Neural crest cell (in vitro differentiated cells): ENCODE measurements around the genes TAMM41, RAF1 and RPL32.

GRCh38 chr3:11367020-11367861 lies 95.0 kb downstream of the ATG7 start:
- PRO-cap = bidirectional peak, plus-strand start at chr3:11367379, minus-strand start at chr3:11367241

DNA sequence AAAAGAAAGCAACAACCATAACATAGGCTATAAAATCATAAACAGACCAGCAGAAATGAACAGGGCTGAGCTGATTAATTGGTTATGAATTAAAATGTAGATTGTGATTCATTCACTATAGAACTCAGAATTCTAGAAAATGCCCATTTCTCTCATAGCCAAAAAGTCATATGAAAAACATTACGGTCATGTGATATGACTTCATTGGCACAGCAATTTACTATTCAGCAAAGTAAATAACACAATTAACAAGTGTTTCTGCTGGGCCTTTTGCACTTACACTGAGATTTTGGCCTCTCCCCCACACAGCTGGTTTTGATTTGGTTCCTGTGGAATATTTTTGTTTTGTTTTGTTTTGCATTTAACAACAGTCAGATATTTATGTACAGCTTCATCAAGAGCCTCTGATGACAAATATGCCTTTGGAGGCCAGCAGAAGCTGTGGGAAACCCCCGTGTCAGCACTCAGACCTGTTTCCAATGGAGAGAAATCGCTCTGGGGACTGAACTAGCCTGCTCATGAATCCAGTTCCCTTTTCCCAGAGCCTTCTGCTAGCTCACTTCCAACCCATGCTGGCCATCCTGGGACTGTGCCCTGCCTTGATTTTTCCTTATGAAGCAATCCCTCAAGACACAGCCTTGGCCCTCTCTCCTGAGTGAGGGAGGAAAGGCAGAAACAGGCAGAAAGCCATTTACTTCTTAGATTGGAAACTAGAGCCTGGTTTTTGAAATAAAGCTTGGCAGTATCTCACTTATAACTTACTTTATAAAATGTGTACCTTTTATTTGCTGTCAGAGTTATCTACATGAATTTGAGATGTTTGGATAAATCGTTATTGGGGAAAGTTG lies 161.9 kb downstream of the ATG7 start:
- PRO-cap = no peak

- PRO-cap = bidirectional peak, plus-strand start at chr3:11600641, minus-strand start at chr3:11600587
Observed at GRCh38 chr3:11600346-11601115, 43.2 kb downstream of the VGLL4 start.

GRCh38 chr3:11642375-11643217 lies 1.1 kb downstream of the VGLL4 start:
- PRO-cap = bidirectional peak, plus-strand start at chr3:11642942, minus-strand start at chr3:11642866

- PRO-cap = no peak
Observed at GRCh38 chr3:11704841-11705463, 61.2 kb upstream of the VGLL4 start.

DNA sequence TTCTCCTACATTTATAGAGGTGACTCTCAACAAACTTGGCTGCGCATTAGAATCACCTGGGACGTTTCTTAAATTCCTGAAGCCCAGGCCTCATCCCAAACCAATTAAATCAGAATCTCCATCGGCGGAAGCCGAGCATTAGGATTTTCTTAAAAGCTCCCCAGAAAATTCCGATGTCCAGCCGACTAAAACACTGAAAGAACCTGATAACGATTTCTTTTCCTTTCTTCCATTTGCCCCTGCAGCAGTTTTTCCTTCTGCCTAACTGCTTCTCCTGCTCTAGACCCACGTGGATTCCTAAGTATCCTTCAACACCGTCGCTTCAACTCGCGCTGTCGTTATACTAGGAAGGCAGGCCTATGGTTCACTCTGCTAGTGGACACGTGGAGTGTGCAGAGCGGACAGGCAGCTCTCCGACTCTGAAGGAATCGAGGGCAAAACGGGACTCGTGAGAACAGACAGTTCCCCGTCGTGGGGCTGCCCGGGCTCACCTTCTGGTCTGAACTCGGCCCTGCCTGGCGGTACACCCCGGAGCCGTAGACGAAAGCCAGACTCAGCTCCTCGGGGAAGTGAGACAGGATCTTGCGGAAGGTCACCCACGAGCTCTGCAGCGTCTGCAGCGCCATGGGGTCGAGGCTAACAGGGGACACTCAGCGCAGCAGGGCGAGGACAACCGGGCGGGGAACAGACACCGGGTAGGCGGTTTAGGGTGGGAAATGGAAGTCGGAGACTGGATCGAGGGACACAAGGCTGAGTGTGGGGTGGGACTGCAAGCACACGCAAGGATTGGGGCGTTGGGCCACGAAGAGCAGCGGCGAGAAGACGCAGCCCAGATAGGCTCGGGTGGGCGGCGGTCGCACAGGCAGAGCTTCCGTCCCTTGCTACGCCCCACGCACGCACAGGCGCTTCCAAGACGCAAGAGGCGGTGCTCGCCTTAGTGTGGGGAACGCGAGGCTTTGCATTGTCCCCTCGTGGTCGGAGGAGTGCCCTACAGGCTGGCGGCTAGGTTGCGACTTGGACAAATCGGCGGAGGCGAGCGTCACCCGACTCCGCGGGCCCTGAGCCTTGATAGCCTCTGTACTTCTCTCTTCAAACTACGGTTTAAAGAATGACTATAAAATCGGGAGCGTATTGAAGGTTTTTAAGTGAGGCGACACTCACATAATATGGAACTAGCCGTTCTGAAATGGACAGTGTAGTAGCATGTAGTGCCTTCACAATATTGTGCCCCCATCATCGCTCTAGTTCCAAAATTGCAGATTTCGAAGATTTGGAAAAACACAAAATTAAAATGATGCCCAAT lies at the start of gene TAMM41:
TSS of gene TAMM41 (minus strand) at position 875 of the 1,303 bp plus-strand sequence.
- PRO-cap = bidirectional peak, plus-strand start at position 367 of the sequence, minus-strand start at position 334 of the sequence; bidirectional peak, plus-strand start at position 1,005 of the sequence, minus-strand start at position 835 of the sequence

DNA sequence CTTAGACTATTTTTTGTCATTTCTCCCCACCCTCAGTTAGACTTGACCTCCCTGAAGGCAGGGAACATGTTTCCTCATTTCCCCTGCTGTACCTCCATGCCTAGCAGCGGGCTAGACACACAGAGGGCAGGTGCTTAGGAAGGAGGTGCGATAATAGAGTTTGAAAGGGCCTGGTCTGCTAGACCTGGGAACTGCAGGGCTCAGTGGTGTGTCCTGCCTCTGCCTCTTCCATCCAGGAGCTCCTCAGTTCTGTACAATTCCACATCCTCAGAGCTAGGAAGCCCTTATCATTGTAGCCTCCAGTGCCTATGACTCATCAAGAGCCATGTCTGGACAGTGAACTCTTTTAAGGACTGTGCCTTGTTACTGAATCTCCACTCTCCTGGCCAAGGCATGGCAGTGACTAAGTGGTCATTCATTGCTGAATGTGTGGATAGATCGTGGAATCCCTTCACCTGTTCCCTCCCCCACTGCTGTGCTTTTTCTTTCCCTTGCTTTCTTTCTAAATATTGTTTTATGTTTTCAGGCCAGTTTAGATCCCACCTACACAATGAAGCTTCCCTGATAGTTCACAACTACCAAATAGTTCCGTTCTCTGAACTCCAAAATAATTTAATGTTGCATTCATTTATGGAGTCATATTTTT lies 2.9 kb downstream of the TIMP4 start:
- PRO-cap = no peak

- PRO-cap = no peak
Observed at GRCh38 chr3:12183390-12183665, 24.6 kb upstream of the TIMP4 start.

GRCh38 chr3:12184176-12184693 lies 25.5 kb upstream of the TIMP4 start:
- PRO-cap = no peak

GRCh38 chr3:12224688-12225283 lies 64.1 kb upstream of the PPARG start:
- PRO-cap = no peak

GRCh38 chr3:12229915-12230388 lies 58.9 kb upstream of the PPARG start:
- PRO-cap = no peak

- PRO-cap = no peak
Observed at GRCh38 chr3:12405734-12406425, 78.4 kb upstream of the TSEN2 start.

- PRO-cap = no peak
Observed at GRCh38 chr3:12489659-12490117, 5.4 kb downstream of the TSEN2 start.

DNA sequence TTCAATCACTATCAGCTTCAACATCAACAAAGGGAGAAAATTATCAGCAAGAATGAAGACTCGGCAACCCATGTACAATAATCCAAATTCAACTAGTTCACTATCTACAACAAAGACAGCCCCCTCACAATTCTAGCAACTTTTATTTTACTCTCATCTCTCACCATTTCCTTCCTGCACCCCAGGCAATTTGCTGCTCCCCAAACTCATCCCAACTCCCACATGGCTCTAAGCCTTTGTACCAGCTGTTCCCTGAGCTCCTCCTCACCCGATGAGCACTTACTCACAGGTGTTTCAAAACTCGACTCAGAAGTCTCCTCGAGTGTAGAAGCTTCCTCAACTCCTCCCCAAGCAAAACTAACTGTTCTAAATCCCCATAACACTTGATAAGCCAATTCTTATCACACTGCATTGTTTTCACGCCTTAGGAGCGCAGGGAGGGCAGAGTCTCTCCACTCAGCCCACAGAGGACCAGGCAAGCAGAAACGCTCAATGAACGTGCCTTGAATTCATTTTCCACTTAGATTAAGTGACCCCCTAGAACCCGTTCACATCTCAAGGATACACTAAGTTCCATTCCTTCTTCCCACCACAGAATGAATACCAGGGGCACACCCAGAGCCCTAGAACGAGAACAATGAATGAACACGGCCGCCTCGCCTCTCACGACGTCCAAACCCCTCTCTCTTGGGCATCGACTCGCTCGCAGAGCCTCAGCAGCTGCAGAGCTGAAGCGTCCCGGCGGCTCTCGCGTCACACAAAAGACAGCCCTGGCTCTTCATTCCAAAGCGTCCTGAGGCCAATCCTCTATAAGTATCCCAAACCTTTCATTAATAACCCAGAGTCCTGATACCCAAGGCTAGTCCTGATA lies 1.2 kb downstream of the RAF1 start:
- PRO-cap = bidirectional peak, plus-strand start at position 455 of the sequence, minus-strand start at position 240 of the sequence; bidirectional peak, plus-strand start at position 841 of the sequence, minus-strand start at position 643 of the sequence

- PRO-cap = bidirectional peak, plus-strand start at chr3:12663702, minus-strand start at chr3:12663389; bidirectional peak, plus-strand start at chr3:12663876, minus-strand start at chr3:12663841; bidirectional peak, plus-strand start at chr3:12664311, minus-strand start at chr3:12664117
Observed at GRCh38 chr3:12663309-12664408, at the start of gene RAF1. TSS of gene RAF1 (minus strand) at chr3:12664117.

DNA sequence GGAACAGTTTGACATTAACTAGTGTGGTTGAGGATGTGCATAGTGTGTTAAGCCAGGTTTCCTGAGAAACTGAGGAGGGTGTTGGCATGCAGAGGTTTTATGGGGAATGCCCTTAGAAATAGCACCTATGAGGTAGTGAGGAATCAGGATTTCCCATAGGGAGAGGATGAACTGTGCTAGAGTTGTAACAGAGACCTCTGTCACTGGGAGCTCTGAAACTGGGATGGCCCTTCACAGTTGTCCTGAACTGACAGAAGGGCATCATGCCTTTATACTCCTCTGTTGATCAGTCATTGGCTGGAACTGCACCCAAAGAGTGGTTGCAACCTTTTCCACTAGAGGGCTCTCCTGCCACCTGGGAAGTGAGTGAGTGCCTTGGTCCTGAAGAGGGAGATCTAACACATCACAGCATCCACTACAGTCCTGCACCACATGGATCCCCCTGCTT lies 42.4 kb upstream of the RAF1 start:
- PRO-cap = no peak

DNA sequence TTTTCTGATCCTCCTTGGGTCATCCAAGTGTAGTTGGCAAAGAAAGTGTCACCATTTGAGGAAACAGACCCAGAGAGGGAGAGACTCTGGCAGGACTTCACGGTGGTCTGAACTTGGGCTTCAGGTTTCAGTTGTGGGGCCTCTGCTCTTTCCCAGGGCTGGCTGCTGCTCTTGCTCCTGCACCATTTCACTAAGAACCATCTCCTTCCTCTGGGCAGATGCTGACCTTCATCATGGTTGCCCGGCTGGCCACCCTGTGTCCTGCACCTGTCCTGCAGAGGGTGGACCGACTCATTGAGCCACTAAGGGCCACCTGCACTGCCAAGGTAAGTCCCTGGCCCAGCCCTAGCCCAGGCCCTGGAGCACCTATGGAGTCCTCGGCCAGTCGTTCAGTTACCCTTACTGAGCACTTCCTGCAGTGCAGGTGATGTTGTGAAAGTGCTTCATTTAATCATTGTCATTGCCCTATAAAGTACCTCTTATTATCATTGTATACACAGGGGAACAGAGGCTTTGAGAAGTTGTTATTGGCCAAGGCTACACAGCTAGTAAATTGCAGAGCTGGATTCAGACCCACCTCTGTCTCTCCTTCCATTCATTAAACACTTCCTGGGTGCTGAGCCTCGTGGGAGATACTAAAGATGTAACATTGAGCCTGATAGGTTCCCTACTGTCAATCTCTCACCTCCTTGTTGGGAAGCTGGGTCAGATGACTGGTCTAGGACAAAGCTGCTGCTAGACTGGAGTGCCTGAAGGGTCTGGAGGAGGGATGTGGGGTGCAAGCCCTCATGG lies 9.9 kb downstream of the RPL32 start:
- PRO-cap = no peak

DNA sequence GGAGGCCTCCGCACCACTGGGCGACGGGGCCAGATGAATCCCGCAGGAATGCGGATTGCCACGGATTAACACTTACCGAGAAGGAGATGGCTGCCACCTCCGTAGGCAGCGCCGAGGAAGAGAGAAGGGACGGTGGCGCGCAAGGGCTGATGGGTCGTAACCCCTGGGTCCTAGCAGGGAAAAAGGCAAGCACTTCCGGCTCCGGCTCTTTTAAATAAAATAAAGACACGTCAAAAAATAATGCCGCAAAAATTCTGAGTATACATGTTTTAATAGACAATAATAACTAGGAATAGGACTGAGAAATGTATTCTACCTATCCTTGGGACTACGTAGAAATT lies at the start of gene RPL32:
TSS of gene RPL32 (minus strand) at position 148 of the 341 bp plus-strand sequence.
- PRO-cap = bidirectional peak, plus-strand start outside the sequence, minus-strand start at position 120 of the sequence

DNA sequence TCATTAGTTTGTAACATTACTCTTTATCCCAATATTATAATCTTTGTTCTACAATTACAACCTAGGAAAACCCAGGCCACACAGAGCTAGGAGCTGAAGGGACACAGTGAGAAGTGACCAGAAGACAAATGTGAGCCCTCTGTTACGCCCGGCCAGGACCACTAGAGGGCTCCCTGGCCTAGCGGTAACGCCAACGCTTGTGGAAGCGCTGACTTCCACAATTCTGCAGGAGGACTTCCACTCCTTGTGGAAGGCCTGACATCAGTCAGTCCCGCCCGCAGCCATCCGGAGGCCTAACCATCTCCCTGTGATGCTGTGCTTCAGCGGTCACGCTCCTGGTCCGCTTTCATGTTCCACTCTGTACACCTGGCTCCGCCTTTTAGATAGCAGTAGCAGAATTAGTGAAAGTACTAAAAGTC lies 26.6 kb upstream of the RPL32 start:
- PRO-cap = unidirectional peak, plus-strand start at position 264 of the sequence

- PRO-cap = no peak
Observed at GRCh38 chr3:12993639-12994598, 79.3 kb downstream of the IQSEC1 start.